SJCRH30 (cell line): ENCODE results near the gene ZAP70.

- RAMPAGE, long total RNA = no peak
Measured at GRCh38 chr2:96747331-96747668, 7.4 kb upstream of the LMAN2L start.

DNA sequence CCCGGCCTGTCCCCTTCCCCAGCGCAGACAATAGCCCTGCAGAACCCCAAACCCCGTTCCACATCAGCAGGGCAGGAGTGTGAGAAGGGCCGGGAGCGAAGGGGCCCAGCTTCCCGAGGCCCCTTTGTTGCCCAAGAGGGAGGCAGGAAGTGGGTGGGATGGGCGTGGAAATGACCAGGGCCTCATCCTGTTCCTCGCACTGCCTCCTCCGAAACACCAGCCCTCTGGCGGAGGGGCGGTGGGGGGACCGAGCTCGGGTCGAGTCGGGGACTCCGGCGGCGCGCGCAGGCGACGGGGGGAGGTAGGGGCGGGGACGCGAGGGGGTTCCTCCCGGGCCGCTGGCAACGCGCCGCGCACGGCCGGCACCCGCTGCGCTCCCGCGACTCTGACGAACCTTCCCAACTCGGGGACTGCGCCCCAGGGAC is 1.4 kb downstream of the SEMA4C start:
- RAMPAGE, long total RNA = no peak

- RAMPAGE, long total RNA = no peak
Measured at GRCh38 chr2:96907791-96908122, 37.9 kb upstream of the SEMA4C start.

GRCh38 chr2:97045925-97046370 is 48.7 kb downstream of the FAHD2B start:
- RAMPAGE, long total RNA = no peak

- RAMPAGE, long total RNA = no peak
Measured at GRCh38 chr2:97196624-97197009, 83.7 kb downstream of the ANKRD36 start.

GRCh38 chr2:97200141-97200695 is 87.3 kb downstream of the ANKRD36 start:
- RAMPAGE, long total RNA = no peak

DNA sequence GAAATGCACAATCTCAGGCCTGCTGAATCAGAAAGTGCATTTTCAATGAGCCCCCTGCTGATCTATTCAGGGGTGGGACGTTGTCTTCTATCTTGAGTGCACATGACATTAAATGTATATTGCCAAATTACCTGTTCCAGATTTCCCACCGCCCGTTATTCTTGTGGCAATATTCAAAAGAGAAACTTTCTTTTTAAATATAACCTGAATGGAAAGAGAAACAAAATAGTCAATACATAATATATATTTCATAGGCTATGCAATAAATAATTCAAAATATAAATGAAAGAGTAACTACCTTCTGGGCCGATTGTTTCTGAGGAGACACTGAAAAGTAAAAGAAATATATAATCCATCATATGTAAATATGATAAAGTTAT is 51.6 kb downstream of the ANKRD36B start:
- RAMPAGE, long total RNA = no peak

- RAMPAGE, long total RNA = no peak
Measured at GRCh38 chr2:97541677-97542058, 48.0 kb downstream of the ANKRD36B start.

- RAMPAGE, long total RNA = no peak
Measured at GRCh38 chr2:97712816-97713973, at the start of gene ZAP70. ZAP70 (plus strand) TSS chr2:97713576.

GRCh38 chr2:97745553-97745909 is 32.2 kb downstream of the ZAP70 start:
- RAMPAGE, long total RNA = no peak

- RAMPAGE, long total RNA = no peak
Measured at GRCh38 chr2:97786906-97787822, 73.8 kb downstream of the ZAP70 start.

DNA sequence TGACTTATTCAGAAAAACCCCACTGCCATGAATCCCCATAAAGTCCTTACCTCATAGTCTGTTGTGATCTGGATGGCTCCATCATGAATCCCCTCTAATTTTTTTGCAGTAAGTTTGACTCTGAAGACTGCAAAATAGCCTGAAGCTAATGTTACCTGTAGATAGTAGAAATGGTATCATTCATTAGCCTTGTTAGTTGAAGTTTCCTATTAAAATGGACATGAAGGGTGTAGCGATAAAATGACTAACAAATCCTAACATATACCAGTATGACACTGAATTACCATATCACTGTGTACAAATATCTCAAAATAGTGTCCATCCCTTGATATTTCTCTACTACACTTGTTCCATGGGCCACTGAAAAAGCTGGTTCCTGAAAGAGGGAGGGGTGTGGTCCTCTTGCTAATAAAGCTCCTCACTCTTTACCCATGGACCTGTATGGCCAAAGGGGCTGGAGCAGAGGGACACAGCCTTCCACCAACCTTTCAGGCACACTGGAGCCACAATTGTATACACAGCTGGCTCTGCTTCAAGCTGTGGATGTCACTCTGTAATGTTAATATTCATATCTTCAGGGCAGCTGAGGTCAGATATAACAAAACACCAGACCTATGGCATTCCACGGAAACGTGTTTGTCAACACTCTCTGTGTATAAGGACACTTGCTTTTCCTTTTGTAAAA is 97.8 kb downstream of the ZAP70 start:
- RAMPAGE, long total RNA = no peak

GRCh38 chr2:97812320-97813048 is 99.1 kb downstream of the ZAP70 start:
- RAMPAGE, long total RNA = no peak

GRCh38 chr2:98017380-98017792 is 21.6 kb upstream of the TMEM131 start:
- RAMPAGE, long total RNA = no peak

- RAMPAGE, long total RNA = no peak
Measured at GRCh38 chr2:98036651-98037164, 41.0 kb upstream of the TMEM131 start.

DNA sequence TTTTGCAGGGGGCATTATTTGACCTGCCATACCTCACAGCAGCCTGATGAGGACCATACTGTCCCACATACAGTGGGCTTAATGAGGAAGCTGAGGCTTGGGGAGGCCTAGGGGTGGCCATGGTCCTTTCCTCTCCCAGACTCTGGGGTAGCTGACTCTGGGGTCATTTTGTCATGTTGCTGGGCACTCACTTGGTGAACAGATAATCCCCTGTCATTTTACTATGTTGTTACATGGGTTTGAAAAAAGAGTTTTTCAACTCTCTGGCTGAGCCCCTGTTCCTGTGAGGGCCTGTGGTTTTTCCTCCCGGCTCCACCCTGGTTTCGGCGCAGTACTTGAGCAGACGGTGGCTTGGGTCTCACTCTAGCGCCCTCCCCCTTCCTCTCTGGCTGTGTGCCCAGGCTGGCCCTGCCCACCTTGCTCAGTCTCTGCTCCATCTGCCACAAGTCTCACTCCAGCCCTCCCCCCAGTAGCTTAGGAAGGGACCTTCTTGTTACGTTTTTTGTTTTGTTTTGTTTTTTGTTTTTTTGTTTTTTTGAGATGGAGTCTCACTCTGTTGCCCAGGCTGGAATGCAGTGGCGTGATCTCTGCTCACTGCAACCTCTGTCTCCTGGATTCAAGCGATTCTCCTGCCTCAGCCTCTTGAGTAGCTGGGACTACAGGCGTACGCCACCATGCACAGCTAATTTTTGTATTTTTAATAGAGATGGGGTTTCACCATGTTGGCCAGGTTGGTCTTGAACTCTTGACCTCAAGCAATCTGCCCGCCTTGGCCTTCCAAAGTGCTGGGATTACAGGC is 21.1 kb downstream of the INPP4A start:
- RAMPAGE, long total RNA = no peak

DNA sequence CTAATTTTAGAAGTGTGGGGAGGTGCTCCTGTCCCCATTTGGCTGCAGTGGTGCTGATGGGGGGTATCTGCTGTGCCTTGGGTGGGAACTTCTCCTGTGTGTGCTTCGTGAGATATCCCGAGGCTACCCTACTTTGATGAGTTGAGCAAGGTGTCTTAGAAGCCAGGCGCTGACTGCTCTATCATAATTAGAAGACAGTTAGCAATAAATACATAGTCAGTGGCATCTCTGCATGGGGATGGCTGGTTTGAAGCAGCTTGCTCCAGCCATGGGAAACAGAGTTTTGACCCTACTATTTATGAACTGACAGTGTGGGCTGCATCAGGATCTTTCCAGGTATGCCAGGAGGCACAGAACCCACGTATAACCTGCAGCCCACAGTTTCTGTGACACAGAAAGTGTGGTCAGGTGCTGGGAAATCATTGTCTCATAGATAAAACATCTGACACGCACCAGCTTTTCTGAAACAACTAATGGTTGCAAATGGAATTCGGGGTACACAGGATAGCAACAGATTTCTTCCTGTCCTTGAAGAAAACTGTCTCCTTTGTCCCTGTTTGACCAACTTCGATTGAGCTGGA is 34.7 kb downstream of the INPP4A start:
- RAMPAGE, long total RNA = no peak

DNA sequence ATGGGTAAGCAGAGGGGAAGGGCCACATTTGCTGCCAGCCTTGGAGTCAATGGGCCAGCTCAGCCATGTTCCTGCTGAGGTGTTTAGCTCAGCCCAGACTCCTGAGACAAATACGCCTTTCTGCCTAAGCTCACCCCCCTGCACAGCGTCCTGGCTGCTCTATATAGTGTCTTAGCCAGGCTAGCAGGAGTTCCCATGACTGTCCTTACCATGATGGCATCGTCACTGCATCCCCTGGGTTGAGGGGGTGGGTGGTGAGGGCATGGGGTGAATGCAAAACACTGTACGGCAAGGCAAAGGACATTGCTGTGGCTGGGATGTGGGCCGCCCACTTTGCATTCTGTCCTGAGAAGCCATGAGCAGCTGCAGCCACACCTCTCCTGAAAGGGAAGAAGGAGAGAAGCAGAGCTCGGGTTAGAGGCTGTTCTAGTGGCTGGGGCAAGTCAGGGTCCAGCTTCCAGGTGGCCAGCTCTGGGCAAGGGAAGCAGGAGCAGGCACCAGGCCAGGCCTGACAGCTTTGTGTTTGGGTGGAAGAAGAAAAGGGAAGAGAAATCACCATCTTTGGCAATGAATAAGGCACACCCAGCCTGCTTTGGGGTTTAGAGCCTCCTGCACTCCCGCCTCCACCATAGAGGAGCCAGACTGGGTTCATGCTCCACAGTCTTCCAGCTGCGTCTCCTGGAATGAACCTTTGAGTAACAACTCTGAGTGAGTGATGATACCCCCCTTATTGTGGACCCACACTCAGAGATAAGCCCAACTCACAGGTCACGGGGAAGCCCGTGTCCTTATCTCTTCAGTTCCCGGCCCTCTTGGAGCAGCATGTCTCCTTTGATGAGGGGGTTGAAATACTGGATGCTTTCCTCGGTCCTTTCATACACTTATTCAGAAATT is 63.3 kb downstream of the INPP4A start:
- RAMPAGE, long total RNA = no peak

DNA sequence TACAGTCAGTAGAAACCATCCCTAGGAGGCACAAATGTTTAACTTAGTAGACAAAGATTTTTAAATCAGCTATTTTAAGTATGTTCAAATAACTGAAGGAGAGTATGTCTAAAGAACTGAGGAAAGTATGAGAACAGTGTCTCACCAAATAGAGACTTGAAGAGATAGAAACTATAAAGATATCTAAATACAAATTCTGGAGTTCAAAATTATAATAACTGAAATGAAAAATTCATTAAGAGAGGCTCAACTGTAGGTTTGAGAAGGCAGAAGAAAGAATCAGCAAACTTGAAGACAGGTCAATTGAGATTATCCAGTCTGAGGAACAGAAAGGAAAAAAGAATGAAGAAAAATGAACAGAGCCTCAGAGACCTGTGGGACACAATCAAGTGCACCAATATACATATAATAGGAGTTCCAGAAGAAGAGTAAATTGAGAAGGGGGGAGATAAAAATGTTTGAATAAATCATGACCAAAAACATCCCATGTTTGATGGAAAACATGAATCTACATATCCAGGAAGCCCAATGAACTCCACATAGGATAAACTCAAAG is 80.2 kb downstream of the COA5 start:
- RAMPAGE, long total RNA = no peak

GRCh38 chr2:98556498-98557172 is 51.7 kb downstream of the COA5 start:
- RAMPAGE, long total RNA = no peak